Thyroid gland (tissue), 7 donors: Measurements from ENCODE around the gene RAD18.

GRCh38 chr3:376305-376603 lies 179.7 kb downstream of the CHL1 start:
- PRO-cap, 2 experiments = peak in 2 of 2 experiments; most common plus-strand start chr3:376515 (in 2)
- RAMPAGE, long total RNA, 5 experiments = no peak in any of the 5 experiments

GRCh38 chr3:3162701-3162866 lies 16.9 kb downstream of the CRBN start:
- PRO-cap, 2 experiments = no peak in any of the 2 experiments
- RAMPAGE, long total RNA, 5 experiments = no peak in any of the 5 experiments

DNA sequence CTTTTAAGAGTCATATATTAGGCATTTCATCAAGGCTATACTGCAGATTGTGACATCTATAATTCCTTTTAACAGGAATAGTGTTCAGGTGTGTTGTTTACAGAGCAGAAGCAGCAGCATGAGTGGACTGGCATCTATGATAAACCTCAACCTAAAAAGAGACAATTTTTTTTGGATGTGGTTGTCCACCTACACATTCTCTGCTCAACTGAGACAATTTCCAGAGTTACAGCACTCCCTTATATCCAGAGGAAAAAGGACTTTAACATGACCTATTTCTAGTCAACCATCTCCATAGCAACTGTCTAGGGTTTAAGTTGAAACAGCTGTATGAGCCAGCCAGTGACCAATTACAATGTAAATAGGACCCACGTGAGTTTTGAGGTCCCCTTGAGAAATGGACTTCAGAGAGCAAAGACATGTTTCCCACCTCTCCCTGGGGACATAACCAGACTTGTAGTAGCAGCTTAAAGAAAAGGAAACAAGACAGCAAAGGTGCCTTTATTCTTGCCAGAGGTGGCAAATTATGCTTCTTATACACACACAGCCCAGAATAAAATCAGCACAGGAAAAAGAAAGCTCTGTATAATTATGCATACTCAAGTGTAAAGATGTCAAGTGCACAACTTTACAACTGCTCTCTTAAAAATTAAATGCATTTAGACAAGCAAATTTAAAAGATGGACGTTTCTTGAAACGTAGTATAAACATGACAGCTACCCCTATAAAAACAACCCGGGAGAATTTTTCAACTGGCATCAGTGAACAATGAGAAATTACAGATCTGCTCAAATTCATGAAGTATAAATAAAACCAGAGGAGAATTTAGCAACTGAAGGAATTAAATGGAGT lies 40.3 kb downstream of the SUMF1 start:
- PRO-cap, 2 experiments = peak in 1 of 2 experiments; most common plus-strand start position 393 of the sequence (in 1)
- RAMPAGE, long total RNA, 5 experiments = no peak in any of the 5 experiments

DNA sequence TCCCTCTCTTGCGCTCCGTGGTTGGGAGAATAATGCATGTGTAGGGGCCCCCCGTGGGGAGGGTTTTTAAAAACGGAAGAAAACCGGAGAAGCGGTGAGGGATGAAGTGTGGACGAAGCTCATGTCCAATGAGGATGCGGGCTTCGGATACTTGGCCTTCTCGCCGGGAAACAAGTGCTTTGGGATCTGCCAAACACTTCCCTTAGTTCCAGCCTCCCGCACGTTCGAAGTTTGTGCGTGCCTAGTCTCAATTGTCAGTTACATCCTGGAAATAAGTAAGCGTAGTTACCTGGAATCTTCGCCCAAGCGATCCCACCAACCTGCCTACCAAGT lies 788 bp downstream of the ITPR1 start:
- PRO-cap, 2 experiments = no peak in any of the 2 experiments
- RAMPAGE, long total RNA, 5 experiments = no peak in any of the 5 experiments

GRCh38 chr3:4736026-4736980 lies 242.9 kb upstream of the BHLHE40 start:
- PRO-cap, 2 experiments = peak in 2 of 2 experiments; most common plus-strand start chr3:4736425 (in 1); most common minus-strand start chr3:4736317 (in 1)
- RAMPAGE, long total RNA, 5 experiments = no peak in any of the 5 experiments

GRCh38 chr3:4766906-4767363 lies 212.3 kb upstream of the BHLHE40 start:
- PRO-cap, 2 experiments = peak in 1 of 2 experiments; most common plus-strand start chr3:4767116 (in 1)
- RAMPAGE, long total RNA, 5 experiments = no peak in any of the 5 experiments

DNA sequence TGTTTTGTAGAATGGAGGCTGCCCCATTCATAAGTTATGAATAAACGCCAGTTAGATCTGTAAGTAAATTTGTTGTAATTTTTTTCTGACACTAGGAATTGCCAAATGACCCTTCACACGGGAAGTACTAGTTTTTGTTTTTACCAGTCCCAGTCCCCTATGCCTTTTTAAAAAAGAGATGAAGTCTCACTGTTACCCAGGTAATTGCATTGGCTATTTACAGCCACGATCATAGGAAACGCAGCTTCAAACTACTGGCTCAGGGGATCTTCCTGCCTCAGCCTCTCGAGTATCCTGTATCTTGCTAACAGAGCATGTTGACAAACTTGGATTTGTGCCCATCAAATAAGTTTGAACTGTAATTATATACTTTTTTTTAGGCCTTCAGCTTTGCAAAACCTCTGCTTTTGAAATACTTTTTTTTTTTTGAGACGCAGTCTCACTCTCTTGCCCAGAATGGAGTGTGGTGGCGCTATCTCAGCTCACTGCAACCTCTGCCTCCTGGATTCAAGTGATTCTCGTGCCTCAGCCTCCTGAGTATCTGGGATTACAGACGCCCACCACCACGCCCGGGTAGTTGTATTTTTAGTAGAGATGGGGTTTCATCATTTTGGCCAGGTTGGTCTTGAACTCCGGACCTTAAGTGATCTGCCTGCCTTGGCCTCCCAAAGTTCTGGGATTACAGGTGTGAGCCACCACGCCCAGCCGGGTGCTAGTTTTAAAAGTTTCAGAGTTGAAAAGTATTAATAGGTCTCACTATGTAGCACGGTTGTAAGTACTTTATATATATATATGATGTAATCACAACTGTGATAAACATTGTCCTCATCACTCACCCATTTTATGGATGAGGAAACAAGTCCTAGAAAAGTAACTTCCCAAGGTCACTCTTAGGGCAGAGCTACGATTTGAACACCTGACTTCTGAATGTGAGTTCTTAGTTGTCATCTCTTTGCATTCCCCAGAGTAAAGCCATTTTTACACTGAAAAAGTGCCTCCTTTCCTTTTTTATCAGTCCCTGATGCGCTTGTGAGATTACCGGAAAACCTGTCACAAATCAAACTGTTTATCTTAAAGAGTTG lies 2.8 kb upstream of the EDEM1 start:
- PRO-cap, 2 experiments = no peak in any of the 2 experiments
- RAMPAGE, long total RNA, 5 experiments = no peak in any of the 5 experiments

DNA sequence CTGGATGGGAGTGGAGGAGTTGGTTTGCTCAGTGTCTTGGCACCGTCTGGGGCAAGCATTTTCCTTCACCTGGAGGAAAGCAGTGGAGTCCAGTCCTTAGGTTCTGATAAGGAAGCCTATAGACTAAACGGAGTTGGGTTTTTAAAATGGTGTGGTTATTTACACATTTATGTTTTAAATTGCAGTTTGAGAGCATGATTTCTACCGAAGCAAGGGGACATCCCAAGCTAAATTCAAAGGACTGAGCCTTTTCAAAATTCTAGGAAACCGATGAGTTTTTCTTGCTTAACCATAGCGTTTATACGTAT lies 1.7 kb downstream of the EDEM1 start:
- PRO-cap, 2 experiments = no peak in any of the 2 experiments
- RAMPAGE, long total RNA, 5 experiments = no peak in any of the 5 experiments

GRCh38 chr3:5194648-5195519 lies 7.4 kb downstream of the EDEM1 start:
- PRO-cap, 2 experiments = peak in 1 of 2 experiments; most common plus-strand start chr3:5195005 (in 1); most common minus-strand start chr3:5194859 (in 1)
- RAMPAGE, long total RNA, 5 experiments = no peak in any of the 5 experiments

- PRO-cap, 2 experiments = no peak in any of the 2 experiments
- RAMPAGE, long total RNA, 5 experiments = no peak in any of the 5 experiments
Observed at GRCh38 chr3:5196947-5198273, 9.9 kb downstream of the EDEM1 start.

GRCh38 chr3:6769663-6770450 lies 91.1 kb upstream of the GRM7 start:
- PRO-cap, 2 experiments = no peak in any of the 2 experiments
- RAMPAGE, long total RNA, 5 experiments = no peak in any of the 5 experiments

- PRO-cap, 2 experiments = no peak in any of the 2 experiments
- RAMPAGE, long total RNA, 5 experiments = no peak in any of the 5 experiments
Observed at GRCh38 chr3:8436541-8437012, 65.0 kb upstream of the LMCD1 start.

DNA sequence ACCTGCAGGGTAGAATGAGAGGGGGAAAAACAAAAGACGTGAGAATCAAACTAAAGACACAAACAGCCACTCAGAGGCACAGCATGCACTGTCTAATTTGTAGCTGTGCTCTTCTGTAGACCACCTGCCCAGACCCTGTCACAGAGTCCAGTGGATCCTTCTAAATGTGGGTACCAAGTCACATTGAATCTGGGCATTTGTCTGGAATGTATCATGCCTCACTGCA lies 1.5 kb downstream of the LMCD1 start:
- PRO-cap, 2 experiments = no peak in any of the 2 experiments
- RAMPAGE, long total RNA, 5 experiments = no peak in any of the 5 experiments

DNA sequence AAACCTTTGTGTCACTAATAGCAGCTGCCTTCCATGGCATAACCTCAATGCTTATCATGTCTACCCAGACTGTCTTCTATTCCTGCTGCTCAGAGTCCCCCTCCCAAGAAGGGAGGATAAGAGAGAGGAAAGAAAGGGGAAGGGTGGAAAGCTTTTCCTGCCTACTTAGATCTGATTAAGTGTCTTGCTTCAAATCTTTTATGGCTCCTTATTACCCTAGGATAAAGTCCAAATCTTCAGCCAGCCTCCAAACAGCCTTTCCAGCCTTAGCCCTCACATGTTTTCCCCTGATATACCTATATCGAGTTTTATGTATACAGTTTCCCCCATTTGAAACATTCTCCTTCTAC lies 7.8 kb upstream of the SSUH2 start:
- PRO-cap, 2 experiments = no peak in any of the 2 experiments
- RAMPAGE, long total RNA, 5 experiments = no peak in any of the 5 experiments

- PRO-cap, 2 experiments = no peak in any of the 2 experiments
- RAMPAGE, long total RNA, 5 experiments = no peak in any of the 5 experiments
Observed at GRCh38 chr3:8768651-8769296, 639 bp downstream of the OXTR start.

- PRO-cap, 2 experiments = peak in 2 of 2 experiments; most common plus-strand start chr3:8963597 (in 1); most common minus-strand start chr3:8963470 (in 2)
- RAMPAGE, long total RNA, 5 experiments = start-site peak on the minus strand in 1 of 5 experiments, at chr3:8963443-8963475 at its widest, 37 reads per replicate
Observed at GRCh38 chr3:8962877-8963906, at the start of gene RAD18. Gene RAD18 (minus strand): TSS chr3:8963472.

- PRO-cap, 2 experiments = no peak in any of the 2 experiments
- RAMPAGE, long total RNA, 5 experiments = no peak in any of the 5 experiments
Observed at GRCh38 chr3:9100696-9101075, 137.4 kb upstream of the RAD18 start.

DNA sequence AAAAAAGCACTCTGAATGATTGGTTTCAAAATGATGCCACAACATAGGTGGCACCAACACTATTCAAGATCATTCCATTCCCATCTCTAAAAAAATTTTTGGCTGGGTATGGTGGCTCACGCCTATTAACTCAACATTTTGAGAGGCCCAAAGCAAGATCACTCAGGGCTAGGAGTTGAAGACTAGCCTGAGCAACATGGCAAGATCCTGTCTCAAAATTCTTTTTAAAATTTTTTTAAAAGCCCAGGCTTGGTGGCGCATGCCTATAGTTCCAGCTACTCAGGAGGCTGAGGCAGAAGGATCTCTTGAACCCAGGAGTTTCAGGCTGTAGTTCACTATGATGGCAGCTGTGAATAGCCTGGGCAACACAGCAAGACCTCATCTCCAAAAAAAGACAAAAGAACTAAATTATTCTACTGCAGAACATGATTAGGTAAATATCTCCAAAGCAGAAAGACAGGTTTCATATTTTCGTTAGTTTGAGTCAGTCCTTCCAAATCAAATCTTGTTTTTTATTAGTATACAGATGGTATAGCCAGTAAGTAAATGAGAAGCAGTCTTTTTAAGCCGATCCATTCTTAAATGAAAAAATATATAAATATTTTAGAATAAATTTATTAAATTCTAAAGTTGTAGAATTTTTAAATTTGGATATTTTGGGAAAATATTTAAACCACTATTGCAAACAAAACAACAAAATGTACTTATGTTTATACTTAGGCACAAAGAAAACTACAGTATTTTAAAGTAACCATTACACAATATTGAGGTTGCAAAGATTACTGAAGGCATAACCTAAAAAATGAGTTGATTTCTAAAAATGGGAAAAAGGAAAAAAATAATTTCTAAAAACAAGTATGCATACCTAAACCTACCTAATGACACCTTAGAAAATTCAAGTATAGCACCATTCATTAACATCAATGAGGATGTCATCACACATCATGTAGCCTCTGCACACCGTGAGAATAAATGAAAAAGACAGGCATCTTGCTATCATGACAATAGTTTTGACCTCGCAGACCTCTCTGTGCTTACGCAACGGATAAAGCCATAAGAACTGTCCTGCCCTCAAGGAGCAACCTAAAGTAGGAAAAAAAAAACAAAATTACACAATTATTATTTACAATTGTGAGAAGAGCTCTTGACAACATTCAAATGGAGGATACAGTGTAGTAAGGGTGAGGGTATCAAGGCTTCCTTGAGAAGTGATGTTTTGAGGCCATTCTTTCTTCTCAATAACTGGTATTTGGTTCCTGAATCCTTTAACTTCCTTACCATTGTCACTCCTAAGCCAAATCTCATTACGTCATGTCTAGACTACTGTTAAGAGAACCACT lies 7.5 kb upstream of the SETD5 start:
- PRO-cap, 2 experiments = no peak in any of the 2 experiments
- RAMPAGE, long total RNA, 5 experiments = no peak in any of the 5 experiments

DNA sequence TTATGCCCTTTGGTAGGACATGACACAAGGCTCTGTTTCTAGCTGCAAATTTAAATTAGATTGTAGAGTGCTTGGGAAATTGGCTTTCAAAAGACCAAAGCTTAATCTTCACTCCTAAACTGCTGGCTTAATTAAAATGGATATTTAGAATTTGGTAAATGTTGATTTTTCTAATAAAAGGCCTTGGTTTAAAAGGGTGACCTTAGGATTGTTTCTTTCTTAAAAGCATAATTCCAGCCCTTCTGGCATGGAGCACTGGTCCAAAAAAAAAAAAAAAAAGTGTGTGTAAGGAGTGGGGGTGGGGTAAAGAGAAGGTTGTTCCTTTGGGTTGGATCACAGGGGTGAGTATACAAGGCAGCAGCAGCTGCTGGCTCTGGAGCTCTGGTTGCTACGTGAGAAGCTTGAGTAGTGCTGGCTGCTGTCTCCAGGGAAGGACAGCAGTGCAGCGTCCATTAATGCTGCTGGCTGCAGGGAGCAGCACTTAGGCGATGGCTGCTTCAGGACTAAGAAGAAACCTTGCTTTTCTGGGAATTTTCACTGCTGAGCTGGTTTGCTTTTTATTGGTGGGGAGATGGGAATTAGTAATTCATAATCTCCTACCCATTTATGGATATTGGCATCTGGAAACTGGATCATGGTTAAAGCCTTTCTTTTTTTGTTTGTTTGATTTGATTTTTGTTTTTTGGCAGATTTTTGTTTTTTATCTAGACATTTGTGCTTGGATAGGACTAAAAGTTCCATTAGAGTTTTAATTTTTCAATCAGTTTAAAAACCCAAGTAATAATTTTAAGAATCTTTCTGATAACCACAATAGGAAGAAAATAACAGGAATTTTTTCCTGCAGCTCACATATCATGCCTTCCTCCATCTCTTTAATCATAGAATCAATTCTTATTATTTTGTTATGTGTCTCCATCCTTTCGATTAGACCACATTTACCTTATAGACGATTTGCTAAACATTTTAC lies 2.4 kb downstream of the SETD5 start:
- PRO-cap, 2 experiments = peak in 2 of 2 experiments; most common plus-strand start position 404 of the sequence (in 1); most common minus-strand start position 426 of the sequence (in 2)
- RAMPAGE, long total RNA, 5 experiments = no peak in any of the 5 experiments

DNA sequence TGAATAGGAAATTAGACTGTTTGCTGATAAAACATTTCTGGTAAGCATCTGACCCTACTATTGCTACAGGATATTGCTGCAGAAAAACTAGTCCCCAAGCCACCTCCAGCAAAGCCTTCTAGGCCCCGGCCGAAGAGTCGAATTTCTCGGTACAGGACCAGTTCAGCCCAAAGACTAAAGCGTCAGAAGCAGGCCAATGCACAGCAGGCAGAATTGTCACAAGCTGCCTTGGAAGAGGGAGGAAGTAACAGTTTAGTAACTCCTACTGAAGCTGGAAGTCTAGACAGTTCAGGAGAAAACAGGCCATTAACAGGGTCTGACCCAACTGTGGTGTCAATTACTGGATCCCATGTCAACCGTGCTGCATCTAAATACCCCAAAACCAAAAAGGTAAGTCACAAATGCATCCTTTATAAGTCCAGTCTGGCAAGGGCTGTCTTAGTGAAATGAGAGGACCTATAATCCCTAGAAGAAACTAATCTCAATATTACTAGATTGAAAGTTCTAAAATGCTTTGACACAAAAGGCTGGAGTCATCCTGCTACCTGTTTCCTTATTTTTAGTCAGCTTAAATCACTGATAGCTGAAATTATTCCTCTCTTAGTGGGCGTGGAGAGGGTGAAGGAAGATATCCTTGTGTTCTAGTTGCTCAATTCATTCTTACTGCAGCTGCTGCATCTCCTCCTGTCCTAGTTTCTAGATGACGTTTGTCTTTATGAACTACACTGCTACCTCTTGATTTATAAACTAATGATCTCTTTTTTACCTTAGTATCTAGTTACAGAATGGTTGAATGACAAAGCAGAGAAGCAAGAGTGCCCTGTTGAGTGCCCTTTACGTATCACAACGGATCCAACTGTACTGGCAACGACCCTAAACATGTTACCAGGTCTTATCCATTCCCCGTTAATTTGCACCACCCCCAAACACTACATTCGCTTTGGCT lies 50.5 kb downstream of the SETD5 start:
- PRO-cap, 2 experiments = no peak in any of the 2 experiments
- RAMPAGE, long total RNA, 5 experiments = no peak in any of the 5 experiments